CMK (cell line): ENCODE data around the genes C22orf15 and MIF.

DNA sequence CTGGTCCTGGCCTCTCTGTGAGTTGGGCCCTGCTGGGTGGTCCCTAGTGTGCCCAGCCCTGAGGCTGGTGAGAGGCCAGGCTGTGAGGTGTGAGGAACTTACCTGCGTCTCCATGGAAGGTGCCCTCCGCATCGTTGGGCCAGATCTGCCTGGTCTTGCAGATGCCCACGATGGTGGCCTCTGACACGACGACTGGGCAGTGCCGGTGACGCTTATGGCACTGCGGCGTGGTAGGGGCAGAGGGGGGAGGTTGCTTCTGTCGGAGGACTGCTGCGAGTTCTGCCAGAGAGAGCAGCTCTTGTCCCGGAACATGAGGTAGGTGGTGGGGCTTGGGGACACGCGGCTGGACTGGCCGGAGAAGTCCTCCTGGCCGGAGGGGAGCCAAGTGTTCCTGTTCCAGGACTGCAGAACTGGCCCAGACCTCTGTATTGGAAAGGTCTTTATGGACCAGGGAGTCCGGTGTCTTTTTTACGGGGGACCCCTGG, 451 bp upstream of the BCR start:
- RRBS, result 65% methylated on average over 11 of the region's 19 CpGs

- RRBS, result no CpG with 5 or more reads among the region's 6 CpGs
Measured at GRCh38 chr22:23212442-23213037, 32.2 kb downstream of the BCR start.

- RRBS, result no CpG with 5 or more reads among the region's 14 CpGs
Measured at GRCh38 chr22:23213443-23214373, 33.4 kb downstream of the BCR start.

DNA sequence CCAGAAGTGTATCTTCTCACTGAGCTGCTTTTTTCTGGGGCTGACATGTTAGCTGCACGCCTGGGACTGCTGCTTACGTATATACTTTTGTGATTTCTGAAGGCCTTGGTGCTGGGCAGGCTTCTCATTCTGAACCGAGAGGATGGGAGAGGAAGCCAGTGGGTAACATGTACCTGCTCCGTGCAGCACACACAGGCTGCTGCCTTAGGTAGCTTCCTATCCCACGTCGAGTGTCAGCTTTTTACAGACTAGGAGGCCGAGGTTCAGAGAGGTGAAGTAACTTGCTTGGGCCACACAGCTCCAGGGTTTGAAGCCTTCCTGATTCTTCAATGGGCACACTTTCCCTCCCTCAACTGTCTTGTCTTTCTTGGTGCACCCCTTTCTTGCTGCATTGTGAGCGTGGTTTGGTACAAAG, 74.8 kb downstream of the BCR start:
- RRBS, result no CpG with 5 or more reads among the region's 8 CpGs

DNA sequence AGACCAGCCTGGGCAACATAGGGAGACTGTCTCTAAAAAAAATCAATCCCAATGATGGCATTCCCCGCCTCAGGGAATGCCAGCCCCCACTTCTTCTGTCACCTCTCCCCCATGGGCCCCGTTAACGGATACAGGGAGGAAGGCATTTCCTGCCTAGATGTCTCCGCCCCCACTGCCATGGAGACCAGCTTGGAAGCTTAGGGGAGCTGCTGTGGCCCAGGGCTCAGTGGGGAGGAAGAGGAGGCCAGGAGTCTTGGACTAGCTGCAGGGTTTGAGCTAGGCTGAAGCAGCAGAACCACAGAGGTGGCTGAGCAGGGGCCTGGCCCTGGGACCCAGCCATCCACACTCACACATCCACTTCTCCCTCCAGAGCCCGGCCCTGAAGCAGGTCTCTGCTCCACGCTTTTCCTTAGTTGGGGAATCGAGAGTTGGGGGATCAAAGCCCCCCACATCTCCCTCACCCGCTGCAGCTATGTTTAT, at the start of gene C22orf15:
C22orf15 (plus strand) TSS at position 156 of the 480 bp plus-strand sequence.
- RRBS, result no CpG with 5 or more reads among the region's 8 CpGs

- RRBS, result 22% methylated on average over 12 of the region's 40 CpGs
Measured at GRCh38 chr22:23849502-23850036, 8.1 kb upstream of the SLC2A11 start.

GRCh38 chr22:23850239-23850586, 7.5 kb upstream of the SLC2A11 start:
- RRBS, result 53% methylated on average over 3 of the region's 12 CpGs

- RRBS, result 3% methylated on average over 25 of the region's 105 CpGs
Measured at GRCh38 chr22:23894342-23895342, at the start of gene MIF. MIF (plus strand) TSS chr22:23894383.

- RRBS, result no CpG with 5 or more reads among the region's 24 CpGs
Measured at GRCh38 chr22:23895343-23895977, 1.3 kb downstream of the MIF start.

GRCh38 chr22:23910793-23911239, 16.6 kb downstream of the MIF start:
- RRBS, result no CpG with 5 or more reads among the region's 3 CpGs

DNA sequence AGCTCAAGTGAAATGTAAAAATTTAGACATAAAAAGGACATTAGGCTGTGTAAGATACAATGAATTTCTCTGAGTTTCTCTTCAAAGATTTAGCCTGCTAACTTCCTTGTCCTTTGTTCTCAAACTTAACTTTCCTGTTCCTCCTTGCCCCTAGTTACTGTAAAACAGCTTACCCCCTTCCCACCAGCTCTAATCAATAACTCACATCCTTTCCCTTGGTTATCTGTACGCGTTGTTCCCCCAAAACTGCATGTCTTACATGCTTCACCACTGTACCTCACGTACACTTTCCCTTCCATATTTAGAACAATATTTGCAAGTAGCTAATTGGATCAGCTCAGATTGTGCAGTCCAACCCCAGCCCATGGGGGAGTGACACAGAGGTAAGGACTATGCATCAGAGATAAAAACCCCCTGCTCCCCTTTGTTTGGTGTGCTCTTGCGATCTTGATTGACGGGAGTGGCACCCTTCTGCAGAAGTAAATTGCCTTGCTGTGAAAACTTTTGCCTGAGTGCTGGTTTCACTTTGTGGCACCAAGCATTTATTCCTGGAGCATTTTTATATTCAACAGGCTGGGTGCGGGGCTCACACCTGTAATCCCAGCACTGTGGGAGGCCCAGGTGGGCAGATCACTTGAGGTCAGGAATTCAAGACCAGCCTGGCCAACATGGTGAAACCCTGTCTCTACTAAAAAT, 30.9 kb downstream of the MIF start:
- RRBS, result no CpG with 5 or more reads among the region's 6 CpGs

- RRBS, result no CpG with 5 or more reads among the region's 11 CpGs
Measured at GRCh38 chr22:23971263-23972326, 2.6 kb downstream of the DDT start.

DNA sequence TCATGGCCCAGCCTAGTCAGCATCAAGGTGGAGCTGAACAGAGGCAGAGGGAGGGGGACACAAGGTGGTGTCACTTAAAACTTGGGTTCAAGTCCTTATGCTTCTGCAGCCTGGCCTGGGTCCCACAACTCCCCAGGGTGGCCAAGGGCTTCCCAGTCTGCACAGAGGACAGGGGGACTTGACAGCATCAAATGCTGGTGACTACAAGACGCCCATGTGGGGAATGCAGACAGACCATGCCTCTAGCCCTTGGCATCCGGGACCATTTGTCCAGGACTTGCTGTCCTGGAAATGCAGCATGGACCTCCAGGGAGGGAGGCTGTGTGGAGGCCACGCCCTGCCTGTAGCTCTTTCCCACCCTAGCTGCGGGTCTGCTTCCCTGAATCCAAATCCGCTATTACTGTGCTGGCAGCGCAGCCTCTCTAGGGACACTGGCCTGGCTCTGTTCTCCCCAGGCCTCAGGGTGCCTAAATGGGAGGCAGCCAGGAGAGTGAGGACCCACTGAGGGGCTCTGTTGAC, 654 bp upstream of the GGT5 start:
- RRBS, result no CpG with 5 or more reads among the region's 6 CpGs

DNA sequence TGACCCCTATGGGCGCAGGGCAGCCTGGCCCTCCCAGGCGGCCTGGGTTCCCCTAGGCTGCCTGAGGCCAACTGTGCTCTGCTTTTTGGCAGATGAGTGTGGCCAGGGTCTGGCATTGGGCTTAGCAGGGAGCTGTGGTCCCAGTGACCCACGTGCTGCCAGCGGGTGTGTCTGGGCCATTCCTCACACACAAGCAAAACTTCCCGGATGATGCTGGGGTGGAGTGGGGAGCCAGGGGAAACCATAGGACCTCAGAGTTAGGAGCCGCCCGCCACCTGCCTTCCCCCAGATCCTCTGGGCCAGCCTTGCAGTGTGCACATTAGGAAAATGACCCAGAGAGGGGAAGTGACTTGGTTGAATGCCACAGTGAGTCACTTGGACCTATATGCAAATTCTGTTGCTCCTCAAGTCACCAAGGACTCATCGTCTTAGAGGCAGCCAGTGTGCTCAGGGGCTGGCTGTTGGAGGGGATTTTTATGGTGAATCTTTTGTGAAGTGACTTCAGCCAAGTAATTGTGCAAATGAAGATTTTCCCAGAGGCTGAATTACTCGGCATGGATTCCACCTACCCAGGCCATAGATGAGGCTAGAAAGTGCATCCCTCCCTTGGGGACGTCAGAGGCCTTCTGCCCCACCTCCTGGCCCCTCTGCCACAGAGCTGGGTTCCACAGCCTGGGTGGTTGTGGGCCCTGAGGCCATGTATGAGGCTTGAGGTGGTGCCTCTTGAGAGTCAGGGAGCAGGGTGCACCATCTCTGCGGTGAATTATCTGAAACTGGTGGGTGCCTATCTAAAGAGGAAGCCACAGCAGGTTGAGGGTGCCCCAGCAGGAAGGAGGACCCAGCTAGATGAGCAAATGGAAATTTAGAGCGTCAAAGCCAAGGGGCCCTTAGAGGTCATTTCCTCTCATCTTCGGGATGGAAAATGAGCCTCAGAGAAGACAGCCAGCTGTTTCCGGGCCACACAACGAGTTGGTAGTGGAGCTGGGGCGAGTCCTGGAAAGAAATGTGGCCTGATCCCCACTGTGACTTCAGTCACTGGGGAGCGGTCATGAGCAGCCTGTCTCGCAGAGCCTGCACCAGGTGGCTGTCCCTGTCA, 6.9 kb downstream of the ADORA2A start:
- RRBS, result no CpG with 5 or more reads among the region's 18 CpGs

GRCh38 chr22:24493550-24494029, 1.5 kb upstream of the UPB1 start:
- RRBS, result no CpG with 5 or more reads among the region's 5 CpGs

- RRBS, result no CpG with 5 or more reads among the region's 11 CpGs
Measured at GRCh38 chr22:24503159-24504109, 8.3 kb downstream of the UPB1 start.

- RRBS, result no CpG with 5 or more reads among the region's 4 CpGs
Measured at GRCh38 chr22:24511896-24512383, 16.8 kb downstream of the UPB1 start.

- RRBS, result no CpG with 5 or more reads among the region's 5 CpGs
Measured at GRCh38 chr22:24554083-24554265, 964 bp downstream of the GUCD1 start.

- RRBS, result no CpG with 5 or more reads among the region's 20 CpGs
Measured at GRCh38 chr22:24607259-24608065, 4.5 kb downstream of the GGT1 start.

GRCh38 chr22:24927193-24927512, 19.3 kb downstream of the LHFPL7 start:
- RRBS, result no CpG with 5 or more reads among the region's 1 CpG